T47D (cell line): ENCODE measurements around a stretch of chr1.

GRCh38 chr1:2316489-2317057 lies 74.8 kb downstream of the MORN1 start:
- RRBS = 45% methylated on average over 2 of the region's 17 CpGs

- RRBS = no CpG with 5 or more reads among the region's 23 CpGs
Measured at GRCh38 chr1:2320673-2321291, 70.6 kb downstream of the MORN1 start.

- RRBS = no CpG with 5 or more reads among the region's 8 CpGs
Measured at GRCh38 chr1:2526863-2527097, 384 bp upstream of the PANK4 start.

DNA sequence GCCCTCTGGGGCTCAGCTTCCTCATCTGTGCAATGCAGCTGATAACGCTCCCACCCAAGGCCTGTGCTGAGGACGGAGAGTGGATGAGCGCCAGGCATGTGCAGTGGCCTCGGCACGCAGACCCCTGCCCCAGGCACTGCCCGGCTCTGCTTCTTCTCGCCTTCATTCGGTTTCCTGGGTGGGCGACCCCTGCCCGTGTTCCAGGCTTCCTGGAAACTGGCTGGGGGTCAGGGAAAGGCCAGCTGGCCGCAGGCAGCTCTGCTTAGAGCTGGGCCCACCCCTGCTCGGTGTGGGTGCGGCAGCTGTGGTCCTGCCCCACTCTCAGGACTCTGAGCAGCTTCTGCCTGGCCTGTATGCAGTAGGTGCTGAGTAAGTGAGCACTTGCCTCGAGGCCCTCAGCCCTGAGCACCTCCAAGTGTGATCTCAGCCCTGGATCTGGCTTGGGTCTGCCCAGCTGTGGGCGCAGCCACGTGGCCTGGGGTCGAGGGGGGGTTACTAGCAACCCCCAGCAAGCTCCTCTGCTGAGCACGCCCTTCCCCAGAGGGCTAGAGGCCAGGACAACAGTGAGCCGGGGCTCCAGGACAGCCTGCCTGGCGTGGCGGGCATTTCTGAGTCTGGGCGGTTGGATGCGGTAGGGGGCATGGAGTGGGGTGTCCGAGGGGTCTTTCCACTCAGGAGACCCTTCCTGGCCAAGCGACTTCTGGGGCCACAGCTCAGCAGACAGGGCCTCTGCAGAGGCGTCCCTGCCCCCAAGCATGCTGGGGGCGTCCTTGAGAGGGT lies 11.8 kb upstream of the TNFRSF14 start:
- RRBS = no CpG with 5 or more reads among the region's 27 CpGs

GRCh38 chr1:2547226-2547462 lies 9.0 kb upstream of the TNFRSF14 start:
- RRBS = 4% methylated on average over 4 of the region's 9 CpGs

DNA sequence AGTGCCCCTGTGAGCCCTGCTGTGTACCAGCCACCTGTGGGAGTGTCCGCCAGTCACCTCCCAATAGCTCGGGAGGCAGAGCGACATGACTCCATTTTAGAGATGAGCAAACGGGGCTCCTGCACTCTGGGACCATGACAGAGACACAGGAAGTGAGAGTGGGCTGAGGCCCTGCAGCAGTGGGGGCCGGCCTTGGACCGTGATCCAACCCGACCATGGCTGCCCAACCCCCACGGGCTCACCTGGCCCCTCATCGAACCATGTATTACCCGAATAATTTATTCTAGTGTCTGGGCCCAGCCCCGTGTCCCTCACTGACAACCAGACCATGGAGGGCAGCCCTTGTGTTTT lies 8.5 kb upstream of the TNFRSF14 start:
- RRBS = no CpG with 5 or more reads among the region's 11 CpGs

- RRBS = no CpG with 5 or more reads among the region's 31 CpGs
Measured at GRCh38 chr1:2551246-2552276, 4.6 kb upstream of the TNFRSF14 start.

GRCh38 chr1:2556732-2557400 lies 695 bp downstream of the TNFRSF14 start:
- RRBS = 33% methylated on average over 4 of the region's 20 CpGs

DNA sequence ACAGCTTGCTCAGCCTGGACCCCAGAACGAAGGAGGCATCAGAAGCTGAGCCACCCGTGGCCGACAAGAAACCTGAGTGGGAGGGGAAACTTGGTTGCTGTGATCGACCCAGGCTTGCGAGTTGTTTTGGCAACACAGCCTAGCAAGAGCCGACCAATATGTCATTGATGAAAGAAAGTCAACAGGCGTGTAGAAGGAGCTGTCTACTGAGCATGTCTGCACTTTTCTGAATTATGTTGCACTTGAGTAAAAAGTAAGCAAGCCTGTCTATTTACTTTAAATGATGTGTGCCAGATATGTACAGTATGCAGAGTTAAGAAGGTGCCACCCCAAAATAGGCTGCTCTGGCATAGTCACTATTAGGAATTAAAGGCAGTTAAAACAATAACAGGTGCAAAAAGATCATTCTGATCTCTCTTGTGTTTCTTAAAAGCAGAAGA lies 2.4 kb upstream of the PRXL2B start:
- RRBS = no CpG with 5 or more reads among the region's 7 CpGs

DNA sequence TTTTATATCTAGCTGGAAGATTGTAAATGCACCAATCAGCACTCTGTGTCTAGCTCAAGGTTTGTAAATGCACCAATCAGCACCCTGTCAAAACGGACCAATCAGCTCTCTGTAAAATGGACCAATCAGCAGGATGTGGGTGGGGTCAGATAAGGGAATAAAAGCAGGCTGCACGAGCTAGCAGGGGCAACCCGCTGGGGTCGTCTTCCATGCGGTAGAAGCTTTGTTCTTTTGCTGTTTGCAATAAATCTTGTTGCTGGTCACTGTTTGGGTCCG lies 12.3 kb upstream of the TTC34 start:
- RRBS = no CpG with 5 or more reads among the region's 6 CpGs

GRCh38 chr1:2944891-2945282 lies 76.4 kb upstream of the ACTRT2 start:
- RRBS = no CpG with 5 or more reads among the region's 6 CpGs

DNA sequence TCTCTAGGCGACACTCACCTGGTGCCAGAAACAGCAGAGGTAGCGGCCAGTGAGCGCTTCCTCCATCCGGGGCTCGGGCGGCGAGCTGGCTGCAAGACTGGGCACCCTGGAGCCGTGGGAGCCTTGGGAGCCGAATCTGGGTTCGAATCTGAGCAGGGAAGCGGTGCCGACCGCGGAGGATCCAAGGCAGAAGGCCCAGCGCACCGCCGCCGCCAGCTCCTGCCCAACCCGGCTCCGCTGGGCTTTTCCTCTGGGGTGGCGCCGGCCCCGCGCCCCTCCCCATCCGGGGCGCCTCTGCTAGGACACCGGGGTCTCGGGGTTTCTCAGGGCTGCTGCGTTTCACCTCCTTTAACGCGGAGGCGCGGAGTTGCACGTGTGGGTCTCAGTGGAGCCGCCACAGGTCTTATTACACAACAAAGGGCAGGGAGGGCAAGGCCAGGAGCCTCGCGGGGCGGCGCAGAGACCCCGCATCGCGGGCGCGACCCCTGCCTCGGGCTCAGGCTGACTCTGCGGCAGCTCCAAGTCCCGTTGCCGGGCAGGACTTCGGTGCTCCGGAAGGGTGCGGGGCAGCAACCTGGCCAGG lies 1.6 kb upstream of the PRDM16 start:
- RRBS = 95% methylated on average over 2 of the region's 51 CpGs

DNA sequence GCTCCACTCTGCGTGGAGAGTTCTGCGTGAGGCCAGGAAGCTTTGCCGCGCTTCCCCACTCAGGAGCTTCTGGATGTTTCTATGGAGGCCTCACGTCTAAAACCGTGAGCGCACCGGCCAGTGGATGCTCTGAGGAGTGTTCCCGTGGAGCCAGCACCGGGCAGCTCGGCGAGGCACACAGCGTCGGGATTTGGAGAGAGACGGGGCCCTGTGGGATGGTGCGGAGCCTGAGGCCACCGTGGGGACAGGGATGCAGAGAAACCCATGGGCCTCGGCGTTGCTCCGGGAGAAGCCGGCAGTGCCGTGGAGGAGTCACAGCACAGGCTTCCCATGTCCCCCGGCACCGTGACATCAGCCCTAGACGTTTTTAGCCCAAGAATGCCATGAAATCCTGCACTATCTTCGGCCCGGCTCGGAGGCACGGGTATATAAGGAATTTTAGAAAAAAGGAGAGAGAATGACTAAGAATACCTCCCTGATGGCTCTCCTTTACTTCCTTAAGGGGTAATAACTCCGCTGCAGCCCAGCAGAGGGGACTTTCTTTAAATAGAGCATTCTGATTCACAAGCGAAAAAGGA lies 126.0 kb downstream of the PRDM16 start:
- RRBS = 47% methylated on average over 16 of the region's 31 CpGs

DNA sequence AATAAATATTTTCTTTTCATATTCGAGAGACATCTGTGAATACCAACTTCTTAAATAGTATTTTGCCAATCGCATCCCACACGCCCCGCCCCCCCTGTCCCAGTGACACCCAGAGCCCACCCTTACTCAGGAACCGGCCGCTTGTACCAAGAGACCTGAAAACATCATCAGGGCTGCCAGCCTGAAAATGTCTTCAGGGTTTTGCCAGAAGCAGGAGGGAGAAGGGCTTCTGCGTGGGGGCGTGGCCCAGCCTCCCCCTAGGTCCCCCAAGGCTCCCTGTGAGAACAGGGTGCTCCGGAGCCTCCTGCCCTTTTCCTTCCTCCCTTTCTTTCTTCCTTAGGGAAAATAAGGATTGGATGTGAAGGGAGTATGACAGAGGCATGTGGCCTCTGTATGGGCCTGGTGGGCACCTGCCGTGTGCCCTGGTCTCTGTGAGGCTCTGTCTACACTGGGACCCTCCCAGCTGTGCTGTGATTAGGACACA lies 126.5 kb downstream of the PRDM16 start:
- RRBS = no CpG with 5 or more reads among the region's 10 CpGs

DNA sequence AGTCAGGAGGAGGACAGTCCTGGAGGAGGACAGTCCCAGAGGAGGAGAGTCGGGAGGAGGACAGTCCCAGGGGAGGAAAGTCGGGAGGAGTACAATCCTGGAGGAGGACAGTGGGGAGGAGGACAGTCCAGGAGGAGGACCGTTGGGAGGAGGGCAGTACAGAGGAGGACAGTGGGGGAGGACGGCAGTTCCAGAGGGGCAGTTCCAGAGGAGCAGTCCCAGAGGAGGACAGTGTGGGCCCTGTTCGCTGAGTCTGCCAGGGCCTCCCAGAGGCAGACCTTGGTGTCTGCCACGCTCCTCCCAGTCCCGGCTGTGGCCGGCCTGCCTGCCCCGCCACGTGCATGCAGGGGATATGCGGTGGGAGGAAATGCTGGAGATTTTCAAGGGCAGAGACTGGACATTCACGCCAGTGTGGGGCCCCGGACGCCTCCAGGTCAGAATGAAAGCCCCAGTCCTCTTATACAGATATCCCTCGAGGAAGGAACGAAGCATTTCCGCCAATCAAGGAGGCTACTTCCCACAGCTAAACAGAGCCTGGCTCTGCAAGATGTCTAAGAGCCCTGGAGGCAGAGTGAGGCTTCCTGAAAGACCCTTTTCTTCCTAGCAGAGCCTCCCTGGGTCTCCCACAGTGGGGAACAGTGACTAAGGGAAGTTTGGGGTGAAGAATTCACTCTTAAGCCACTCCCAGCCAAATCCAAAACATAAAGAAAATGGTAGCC lies 183.6 kb upstream of the ARHGEF16 start:
- RRBS = 18% methylated on average over 5 of the region's 17 CpGs

GRCh38 chr1:3322864-3323997 lies 131.2 kb upstream of the ARHGEF16 start:
- RRBS = 30% methylated on average over 4 of the region's 51 CpGs

GRCh38 chr1:3373596-3374221 lies 80.8 kb upstream of the ARHGEF16 start:
- RRBS = 61% methylated on average over 4 of the region's 20 CpGs

DNA sequence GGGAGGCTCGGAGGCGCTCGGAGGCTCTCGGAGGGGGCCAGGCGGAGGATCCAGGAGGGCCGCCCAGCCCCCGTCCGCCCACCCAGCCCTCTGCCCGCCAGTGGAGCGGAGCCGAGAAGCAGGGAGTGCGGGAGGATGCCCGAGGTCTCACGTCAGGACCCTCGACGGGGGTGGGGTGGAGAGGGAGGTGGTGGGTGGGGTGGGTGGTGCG lies 60.3 kb upstream of the ARHGEF16 start:
- RRBS = no CpG with 5 or more reads among the region's 17 CpGs

DNA sequence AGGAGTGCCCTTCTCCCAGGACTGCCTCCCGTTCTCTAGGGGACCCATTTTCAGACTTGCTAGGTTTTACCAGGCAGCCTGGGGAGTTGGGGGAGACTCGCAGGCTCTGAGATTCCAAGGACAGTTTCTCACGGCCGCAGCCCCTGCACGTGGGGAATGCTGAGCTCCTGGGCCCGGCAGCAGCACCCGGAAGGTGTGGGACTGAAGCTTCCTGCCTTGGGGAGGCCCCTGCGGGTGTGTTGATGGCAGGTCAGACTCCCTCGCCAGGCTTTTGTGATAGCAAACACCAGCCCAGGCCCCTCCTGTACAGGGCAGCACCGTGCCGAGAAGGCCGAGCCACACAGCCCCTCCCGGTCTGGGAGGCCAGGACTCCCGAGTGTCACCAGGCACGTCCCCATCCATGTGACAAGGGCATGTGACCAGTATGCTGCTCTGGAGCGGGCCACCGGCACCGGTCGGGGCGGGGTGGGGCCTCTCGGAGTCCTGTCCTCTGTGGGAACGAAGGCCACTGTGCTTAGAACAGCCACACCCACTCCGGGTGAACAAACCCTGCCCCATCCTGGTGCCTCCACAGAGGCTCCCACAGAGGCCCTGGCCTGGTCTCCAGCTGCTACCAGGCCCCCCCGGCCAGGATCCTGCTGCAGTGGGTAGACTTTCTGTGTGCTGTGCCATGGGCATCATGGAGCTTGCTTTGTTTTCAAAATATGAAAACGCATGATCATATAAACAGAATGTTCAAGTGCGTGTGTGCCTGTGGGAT lies 31.1 kb upstream of the ARHGEF16 start:
- RRBS = 40% methylated on average over 4 of the region's 26 CpGs

GRCh38 chr1:3467640-3468040 lies 13.2 kb downstream of the ARHGEF16 start:
- RRBS = 93% methylated on average over 4 of the region's 15 CpGs